SK-N-MC (cell line): ENCODE data around the genes ERFE and ASB1.

- RRBS = no CpG with 5 or more reads among the region's 3 CpGs
Observed at GRCh38 chr2:237517500-237518150, 30.6 kb downstream of the MLPH start.

GRCh38 chr2:237542279-237542601 is 24.1 kb upstream of the PRLH start:
- RRBS = no CpG with 5 or more reads among the region's 8 CpGs

DNA sequence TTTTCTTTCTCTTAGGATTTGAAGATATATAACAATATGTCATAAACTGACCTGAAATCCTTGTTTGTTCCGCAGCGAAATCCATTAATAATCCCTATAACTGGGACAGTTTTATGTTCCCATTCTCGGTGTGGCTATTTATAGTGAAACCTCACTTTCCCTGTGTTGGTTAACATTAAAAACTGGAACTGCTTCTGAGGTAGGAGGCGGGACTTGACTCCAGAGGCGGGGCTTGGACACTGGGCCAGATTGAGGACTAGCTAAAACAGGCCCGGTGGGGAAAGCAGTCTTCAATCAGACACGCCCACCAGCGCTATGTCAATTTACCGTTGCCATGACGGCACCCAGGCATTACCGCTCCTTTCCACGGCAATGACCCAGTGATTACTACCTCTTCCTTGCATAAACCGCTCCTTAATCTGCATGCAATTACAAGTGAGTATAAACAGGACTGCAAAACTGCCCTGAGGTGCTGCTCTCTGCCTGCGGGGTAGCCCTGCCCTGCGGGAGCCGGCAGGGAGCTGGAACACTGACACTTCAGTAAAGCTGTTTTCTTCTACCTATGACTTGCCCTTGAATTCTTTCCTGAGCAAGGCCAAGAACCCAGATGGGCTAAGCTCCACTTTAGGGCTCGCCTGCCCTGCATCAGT is 35.3 kb downstream of the LRRFIP1 start:
- RRBS = no CpG with 5 or more reads among the region's 17 CpGs

DNA sequence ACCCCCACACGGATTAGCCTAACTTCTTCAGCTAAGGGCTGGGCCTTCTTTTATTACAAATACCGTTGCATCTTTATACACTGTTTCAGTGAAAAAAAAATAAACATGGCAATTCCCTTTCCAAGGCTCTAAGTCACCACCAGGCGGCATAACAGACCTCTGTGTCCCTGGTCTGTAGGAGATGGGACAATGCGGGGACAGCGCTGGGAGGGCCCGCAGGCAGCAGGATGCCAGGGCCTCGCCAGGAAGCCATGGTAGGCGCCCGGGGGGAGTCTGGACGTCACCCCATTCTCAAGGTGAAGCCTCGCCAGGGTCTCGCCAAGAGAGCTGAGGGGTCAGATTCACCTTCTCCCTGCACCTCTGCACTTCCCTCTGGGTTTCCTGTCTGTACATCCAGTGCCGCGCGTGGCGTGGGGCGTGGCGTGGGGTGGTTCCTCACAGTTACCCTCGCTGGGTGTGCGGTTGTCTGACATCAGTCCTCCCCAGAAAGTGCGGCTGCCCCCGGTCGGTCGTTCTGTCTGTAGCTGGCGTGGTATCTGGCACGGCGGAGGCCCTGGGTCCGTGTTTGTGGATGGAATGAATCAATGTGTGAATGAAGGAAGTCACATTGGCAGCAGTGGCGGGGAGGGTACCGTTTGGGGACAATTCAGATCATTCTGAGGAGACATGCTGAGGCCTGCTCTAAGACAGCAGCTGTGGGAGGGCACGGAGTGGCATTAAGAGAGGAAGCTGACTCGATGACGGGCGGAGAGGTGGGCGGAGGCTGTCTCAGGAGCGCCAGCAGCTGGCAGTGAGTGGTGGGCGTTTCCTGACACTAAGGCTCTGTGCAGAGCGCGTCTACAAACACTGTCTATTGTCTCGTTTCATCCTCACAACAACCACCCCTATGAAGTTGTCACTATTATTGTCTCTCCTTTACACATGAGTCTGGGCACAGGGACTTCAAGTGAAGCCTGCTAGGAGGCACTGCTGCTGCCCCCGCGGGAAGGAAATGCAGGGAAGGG is 46.0 kb downstream of the LRRFIP1 start:
- RRBS = no CpG with 5 or more reads among the region's 42 CpGs

- RRBS = 67% methylated on average over 42 of the region's 94 CpGs
Observed at GRCh38 chr2:237690853-237691987, 63.8 kb downstream of the LRRFIP1 start.

- RRBS = 92% methylated on average over 2 of the region's 22 CpGs
Observed at GRCh38 chr2:237732959-237733833, 65.4 kb upstream of the RBM44 start.

GRCh38 chr2:237763834-237764333 is 34.7 kb upstream of the RBM44 start:
- RRBS = no CpG with 5 or more reads among the region's 10 CpGs

DNA sequence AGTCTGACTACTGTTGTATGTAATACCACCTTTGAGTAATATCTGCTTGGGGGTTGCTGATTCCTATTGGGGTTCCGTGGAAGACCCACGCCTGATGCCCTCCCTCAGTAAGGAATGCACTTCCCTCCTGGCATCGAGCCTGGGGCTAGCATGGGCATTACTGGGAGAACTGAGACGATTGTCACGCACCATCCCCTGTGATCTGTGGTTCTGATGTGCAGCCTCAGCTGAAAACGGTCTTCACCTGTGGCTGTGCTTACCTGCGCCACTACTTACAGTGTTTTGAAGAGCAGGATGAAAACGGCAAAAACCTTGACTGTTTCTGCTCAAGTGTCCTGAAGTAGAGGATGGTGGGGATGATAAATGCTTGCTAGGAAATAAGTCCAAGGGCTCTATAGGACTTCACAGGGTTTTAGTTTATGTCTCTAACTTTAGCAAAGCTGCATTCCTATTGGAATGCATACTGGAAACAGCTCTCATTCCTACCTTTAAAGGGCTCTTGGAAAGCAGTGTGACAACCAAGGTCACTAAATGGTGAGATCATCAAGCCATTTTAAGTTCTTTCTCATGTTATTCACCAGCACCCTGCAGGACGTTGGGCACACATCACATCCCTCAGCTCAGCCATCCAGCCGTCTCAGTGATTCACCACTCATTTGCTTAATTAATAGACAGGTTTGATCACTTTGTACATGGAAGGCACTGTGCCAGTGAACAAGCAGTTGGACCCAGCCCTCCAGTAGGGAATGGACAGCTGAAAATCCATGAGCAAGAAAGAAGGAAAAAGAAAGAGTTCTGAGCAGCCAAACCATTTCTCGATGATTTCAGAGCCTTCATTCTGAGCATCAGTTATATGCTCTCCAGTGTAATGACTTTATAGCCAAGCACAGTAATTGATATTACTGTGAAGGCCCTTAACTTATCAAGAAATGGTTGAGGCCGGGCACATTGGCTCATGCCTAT is 32.3 kb upstream of the RBM44 start:
- RRBS = no CpG with 5 or more reads among the region's 12 CpGs

DNA sequence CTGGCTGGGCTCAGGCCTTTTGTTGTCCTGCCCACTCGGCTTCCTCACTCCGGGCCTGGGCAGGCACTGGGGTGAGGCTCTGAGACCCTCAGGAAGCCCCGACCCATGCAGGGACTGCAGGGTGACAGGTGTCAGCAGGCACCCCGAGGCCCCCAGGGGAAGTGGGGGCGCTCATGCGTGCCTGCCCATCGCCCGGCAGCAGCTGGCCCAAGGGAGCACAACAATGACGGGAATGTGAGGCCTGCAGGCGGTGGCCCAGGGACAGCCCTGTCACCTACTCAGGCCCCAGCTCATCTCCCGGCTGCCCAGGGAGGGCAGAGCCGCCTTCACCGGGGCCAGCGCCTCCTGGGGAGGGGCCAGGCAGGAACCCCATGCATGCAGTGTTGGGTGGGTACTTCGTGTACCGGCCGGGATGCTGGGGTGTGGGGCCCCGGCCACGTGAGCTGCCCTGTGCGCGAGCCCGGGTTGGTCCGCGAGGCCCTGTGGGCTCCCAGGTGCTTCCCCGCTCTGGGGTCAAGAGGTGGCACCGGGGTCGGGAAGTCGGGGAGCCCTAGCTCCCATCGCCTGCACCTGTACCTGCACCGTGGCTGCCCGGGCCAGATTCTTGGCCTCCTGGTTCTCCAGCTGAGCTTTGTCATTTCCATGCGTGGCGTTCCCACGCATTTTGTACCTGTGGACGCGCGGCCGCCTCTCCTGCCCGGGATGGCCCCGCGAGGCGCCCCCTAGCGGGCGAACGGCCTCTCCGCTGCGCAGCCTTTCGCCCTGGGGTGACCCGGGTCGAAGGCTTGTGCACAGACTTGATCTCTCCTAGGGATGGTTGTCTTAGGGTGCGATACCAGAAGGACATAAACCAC is 793 bp downstream of the KLHL30 start:
- RRBS = 97% methylated on average over 31 of the region's 51 CpGs

GRCh38 chr2:238158187-238159092 is at the start of gene ERFE:
ERFE (plus strand) TSS chr2:238158970.
- RRBS = 1% methylated on average over 36 of the region's 82 CpGs

DNA sequence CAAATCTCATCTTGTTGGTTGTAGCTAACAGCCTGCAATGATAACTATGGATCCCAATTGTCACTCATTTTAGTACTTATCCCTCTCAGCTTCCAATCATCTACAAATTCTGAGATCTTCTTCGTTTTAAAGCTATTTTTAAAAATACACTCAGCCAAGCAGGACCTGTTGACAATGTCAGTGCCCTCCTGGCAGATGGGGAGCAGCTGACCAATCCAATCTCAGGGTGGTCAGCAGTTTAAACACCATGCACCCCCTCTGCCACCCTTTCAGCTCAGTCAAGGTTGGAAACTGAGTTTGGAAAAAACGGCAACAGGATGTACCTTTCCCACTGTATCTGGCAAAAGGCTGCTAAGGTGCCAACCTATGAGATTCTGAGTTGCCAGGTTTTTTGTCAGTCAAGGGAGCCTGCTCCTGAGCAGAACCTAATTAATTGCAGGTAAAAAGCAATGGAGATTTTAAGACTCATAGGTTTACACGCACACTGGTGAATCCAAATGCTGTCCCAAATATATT is 2.2 kb downstream of the ILKAP start:
- RRBS = no CpG with 5 or more reads among the region's 3 CpGs

- RRBS = no CpG with 5 or more reads among the region's 12 CpGs
Observed at GRCh38 chr2:238297591-238298131, 9.3 kb upstream of the PER2 start.

DNA sequence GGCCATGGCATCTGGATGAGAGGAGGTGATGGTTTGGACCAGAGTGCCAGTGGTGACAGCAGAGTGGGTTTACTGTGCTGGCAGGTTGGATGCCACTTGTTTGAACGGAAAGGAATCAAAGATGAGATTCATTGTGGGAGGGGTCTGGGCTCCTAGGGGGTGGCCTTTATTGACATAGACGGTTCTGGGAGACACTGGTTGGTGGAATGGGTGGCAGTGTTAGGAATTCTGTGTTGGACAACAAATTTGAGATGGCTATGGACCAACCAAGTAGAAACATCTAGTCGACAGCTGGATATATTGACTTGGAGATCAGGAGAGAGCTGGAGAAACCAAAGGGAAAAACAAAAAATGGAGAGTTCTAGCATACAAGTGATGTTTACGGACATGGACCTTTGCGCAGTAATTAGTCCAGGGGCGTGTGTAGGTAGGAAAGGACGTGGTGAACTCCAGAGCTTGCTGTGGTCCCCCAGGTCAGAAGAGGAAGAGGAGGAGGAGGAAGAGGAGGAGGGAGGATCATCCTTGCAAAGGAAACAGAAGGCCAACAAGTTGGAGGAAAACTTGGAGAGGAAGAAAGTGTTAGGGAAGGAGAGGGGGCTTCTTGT is 17.4 kb downstream of the TRAF3IP1 start:
- RRBS = no CpG with 5 or more reads among the region's 7 CpGs

DNA sequence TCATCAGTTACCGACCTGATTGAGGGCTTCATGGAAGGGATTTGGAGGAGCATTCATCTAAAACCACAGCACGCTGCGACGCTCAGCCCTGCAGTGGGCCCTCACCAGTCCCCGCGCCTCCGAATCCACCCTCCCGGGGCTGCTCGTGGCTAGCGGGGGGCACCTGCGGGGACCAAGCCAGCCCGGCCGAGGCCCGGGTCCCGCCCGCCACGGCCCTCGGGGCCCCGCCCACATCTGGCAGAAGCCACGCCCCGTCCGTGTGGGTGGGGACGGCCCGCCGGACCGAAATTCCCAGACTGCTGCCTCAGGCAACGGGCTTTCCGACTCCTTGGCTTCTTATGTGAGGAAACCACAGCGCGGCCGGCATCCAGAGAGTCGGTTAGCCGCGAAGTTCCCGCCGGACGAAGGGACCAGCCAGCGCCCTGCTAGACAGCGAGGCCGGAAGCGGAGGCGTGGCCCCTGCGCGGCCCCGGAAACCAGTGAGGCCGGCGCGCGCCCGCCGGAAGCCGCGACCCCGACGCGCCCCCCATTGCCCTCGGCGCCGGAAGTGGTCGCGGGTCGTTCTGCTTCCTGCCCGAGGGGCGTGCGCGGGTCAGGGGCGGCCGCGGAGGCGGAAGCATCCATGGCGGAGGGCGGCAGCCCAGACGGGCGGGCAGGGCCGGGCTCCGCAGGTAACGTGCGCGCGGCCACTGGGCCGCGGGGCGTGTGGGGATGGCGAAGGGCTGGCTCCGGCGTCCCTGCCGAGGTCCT is at the start of gene ASB1:
Gene ASB1, plus strand, starts transcription at position 479 of the 750 bp plus-strand sequence.
- RRBS = 1% methylated on average over 55 of the region's 87 CpGs

DNA sequence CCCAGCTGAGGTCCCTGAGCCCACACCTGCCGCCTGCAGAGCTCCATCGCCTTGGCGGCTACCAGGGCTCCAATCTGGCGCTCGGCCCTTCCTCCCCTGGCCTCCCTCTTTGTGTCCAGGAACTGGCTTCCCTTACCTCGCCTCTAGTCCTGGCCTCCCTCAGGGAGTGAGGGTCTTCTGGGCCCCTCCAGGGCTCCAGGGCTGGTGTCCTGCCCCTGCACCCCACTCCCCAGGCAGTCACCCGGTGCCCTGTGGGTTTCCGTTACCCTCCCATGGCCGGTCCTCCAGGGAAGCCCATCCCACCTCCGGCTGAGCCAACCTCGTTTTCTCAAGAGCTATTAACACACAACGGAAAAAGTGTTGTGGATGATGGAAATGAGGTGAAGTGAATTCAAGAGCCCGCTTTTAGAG is 131.7 kb downstream of the ASB1 start:
- RRBS = no CpG with 5 or more reads among the region's 13 CpGs

- RRBS = no CpG with 5 or more reads among the region's 17 CpGs
Observed at GRCh38 chr2:238597027-238597797, 170.5 kb downstream of the ASB1 start.

GRCh38 chr2:238728462-238729326 is 119.2 kb upstream of the TWIST2 start:
- RRBS = no CpG with 5 or more reads among the region's 13 CpGs

GRCh38 chr2:238853590-238854480 is 6.0 kb downstream of the TWIST2 start:
- RRBS = no CpG with 5 or more reads among the region's 18 CpGs

- RRBS = no CpG with 5 or more reads among the region's 22 CpGs
Observed at GRCh38 chr2:239025150-239025954, 177.5 kb downstream of the TWIST2 start.

GRCh38 chr2:239129546-239129745 is 271.4 kb downstream of the HDAC4 start:
- RRBS = no CpG with 5 or more reads among the region's 2 CpGs